ENCODE results near the genes NUTM2F, FBP2 and FBP1.

DNA sequence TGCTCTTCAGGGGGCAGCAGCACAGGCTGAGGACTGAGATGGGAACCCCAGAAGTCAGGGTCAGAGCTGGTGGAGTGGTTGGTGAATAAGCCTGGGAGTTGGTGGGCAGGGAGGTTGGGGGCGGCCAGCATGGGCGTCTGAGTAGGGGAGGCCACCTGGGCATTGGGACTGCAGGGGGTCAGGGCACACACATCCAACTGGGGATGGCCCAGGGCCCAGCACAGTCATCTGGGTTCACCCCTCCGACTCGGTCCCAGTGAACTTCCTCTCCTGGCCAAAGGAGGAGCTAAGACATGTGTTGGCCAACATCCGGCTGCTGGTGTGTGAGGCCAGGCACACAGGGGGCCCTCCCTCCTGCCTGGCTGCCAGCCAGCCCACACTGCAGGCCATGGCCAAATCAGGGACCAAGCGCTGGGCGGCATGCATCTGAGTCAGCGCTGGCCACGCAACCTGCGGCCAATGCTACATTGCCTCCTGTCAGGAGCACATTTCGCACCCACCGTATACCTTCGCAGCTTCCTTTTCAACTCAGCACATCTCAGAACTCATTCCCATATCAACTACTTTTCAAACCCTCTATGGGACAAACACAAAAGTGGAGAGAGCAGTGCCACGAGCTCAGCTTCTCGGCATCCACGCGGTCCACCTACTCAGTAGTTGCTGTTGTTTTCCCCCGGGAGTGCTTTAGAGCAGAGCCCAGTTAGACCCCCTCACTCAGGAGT, 14.1 kb downstream of the NINJ1 start:
- PRO-cap: no peak
- RAMPAGE, long total RNA, 2 experiments: no peak in any of the 2 experiments

GRCh38 chr9:93125852-93126796, 7.9 kb downstream of the NINJ1 start:
- PRO-cap: no peak
- RAMPAGE, long total RNA, 2 experiments: no peak in any of the 2 experiments

GRCh38 chr9:93127634-93127970, 6.4 kb downstream of the NINJ1 start:
- PRO-cap: no peak
- RAMPAGE, long total RNA, 2 experiments: no peak in any of the 2 experiments

DNA sequence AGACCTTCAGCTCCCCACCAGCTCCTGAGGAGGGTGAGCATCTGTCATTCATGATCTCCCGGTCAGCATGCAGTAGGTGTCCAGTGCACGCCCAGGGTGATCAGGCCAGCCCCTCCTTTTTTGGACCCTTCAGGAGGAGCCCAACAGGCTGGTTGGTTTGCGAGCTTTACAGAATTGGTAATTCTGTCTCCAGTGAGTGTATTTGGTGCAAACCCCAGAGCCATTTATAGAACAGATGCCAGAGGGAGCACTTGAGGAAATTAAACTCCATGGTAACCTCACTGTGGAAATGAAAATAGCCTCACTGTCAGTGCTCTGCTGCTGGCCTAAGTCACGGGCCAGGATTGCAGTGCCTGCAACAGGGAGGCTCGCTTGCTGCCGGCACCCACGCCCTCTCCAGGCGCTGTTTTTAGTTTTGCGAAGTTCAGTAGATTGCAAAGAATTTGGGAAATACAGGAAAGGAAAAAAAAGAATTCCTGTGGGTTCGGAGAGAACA, 23.5 kb downstream of the WNK2 start:
- PRO-cap: no peak
- RAMPAGE, long total RNA, 2 experiments: no peak in any of the 2 experiments

DNA sequence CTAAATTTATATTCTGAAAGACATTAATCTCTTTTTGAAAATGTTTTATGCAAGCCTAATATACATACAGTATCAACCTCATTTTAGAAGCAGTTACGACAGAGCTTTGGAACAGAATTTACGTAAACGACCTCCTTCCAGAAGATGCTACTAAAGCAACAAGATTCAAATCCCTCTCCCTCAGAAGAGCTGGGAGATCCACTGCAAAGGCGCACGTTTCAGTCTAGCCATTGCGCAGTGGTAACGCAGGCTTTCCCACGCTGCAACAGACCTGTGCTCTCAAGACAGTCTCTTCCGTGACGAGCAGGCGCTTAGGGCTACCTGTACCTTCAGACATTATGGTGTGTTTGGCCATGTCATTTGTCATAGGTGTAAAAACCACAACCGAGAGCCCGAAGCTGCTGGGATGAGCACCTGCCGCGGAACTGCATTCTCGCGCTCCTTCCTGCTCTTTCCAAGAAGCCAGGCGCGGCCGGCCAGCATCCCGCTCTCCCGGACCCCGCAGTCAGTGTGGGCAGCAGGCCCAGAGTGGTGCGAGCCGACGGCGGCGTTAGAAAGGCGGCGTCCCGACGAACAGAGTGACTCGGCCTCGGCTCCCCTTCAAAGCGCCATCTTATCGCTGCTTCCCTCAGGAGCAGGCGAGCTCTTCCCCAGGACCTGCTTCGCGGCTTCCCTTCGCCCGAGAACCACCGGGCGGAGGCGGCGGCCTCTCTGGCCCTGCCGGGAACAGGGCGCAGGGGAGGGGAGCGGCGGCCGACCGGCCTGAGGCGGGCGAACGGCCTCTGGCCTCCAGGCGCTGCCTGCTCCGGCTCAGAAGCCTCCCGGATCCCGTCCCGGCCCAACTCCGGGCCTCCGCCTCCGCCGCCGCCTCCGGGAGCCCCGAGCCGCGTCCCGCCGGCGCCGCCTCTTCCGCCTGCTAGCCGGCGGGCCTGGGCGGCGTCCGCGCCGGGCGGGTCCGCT, 531 bp upstream of the FAM120A start:
- PRO-cap: unidirectional peak, plus-strand start at position 183 of the sequence; bidirectional peak, plus-strand start outside the sequence, minus-strand start at position 854 of the sequence
- RAMPAGE, long total RNA, 2 experiments: start-site peak on the minus strand in 2 of 2 experiments, centred at position 829 of the sequence, 133 to 255 reads per replicate

- PRO-cap: no peak
- RAMPAGE, long total RNA, 2 experiments: no peak in any of the 2 experiments
Measured at GRCh38 chr9:93476692-93477282, 23.4 kb upstream of the FAM120AOS start.

GRCh38 chr9:93515867-93516282, 60.5 kb upstream of the PHF2 start:
- PRO-cap: no peak
- RAMPAGE, long total RNA, 2 experiments: no peak in any of the 2 experiments

DNA sequence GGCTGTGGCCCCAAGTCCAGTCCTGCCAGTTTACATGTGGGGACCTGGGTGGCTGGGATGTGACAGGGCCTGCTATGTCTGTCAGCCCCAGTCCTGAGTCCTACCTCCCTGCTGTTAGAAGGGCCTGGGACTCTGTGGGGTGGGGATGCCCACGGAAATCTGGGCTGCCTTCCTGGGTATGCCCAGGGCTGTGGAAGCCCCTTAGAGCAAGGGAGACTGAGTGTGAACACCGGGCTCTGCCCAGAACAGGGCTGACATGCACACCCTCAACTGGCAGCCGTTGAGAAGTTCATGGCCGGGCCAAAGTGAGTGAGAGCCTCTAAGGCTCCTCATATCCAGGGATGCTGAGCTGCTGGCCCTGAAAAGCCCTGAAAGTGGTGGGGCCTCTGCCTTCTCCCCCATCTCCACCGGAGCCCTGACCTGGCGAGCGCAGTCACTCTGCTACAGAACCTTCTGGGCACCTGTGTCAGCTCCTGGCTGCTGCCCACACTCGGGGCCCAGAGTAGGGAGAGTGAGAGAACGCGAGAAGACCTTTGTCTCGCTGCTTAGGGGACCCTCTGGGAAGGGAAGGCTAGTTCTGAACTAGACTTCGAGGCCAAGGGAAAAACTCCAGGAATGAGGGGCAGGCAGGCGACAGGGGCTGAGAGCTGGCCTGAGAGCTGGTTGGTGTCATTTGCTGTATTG, 1.9 kb downstream of the PHF2 start:
- PRO-cap: no peak
- RAMPAGE, long total RNA, 2 experiments: no peak in any of the 2 experiments

DNA sequence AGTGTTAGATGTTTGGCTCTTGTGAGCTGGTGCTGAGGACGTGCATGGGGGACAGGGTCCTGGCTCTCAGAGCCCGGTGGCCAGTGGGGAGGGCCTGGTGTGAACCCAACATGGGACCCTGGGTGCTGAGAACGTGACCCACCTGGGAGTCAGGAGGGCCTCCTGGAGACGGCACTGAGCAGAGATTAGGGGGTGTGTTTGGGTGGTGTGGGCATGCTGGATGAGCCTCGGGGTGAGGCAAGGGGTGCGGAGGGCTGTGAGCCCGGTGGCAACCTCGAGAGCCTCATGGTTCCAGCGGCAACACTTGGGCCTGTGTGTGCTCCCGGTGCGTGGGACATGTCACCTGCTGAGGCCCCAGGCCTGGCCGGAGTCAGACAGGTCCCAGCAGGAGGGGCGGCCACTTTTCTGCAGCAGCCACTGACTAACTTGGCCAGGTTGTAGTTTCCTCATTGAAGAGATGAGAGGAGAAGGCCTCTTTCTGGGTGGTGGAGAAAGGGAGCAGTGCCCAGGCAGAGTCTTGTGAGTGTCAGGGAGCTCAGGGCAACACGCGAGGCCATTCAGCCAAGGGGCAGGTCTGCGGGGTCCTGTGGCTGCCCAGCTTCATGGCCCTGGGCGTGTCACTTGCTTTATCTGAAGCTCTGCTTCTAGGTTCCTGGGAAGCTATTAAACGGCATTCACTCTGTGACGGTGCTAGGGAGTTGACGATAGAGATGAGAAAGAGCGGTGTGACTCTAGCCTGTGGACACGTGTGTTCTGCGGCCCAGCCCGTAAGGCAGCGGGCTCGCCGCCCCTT, 87.9 kb downstream of the PHF2 start:
- PRO-cap: no peak
- RAMPAGE, long total RNA, 2 experiments: no peak in any of the 2 experiments

GRCh38 chr9:94030211-94031349, 53.7 kb upstream of the PTPDC1 start:
- PRO-cap: bidirectional peak, plus-strand start at chr9:94030813, minus-strand start at chr9:94030695
- RAMPAGE, long total RNA, 2 experiments: no peak in any of the 2 experiments

DNA sequence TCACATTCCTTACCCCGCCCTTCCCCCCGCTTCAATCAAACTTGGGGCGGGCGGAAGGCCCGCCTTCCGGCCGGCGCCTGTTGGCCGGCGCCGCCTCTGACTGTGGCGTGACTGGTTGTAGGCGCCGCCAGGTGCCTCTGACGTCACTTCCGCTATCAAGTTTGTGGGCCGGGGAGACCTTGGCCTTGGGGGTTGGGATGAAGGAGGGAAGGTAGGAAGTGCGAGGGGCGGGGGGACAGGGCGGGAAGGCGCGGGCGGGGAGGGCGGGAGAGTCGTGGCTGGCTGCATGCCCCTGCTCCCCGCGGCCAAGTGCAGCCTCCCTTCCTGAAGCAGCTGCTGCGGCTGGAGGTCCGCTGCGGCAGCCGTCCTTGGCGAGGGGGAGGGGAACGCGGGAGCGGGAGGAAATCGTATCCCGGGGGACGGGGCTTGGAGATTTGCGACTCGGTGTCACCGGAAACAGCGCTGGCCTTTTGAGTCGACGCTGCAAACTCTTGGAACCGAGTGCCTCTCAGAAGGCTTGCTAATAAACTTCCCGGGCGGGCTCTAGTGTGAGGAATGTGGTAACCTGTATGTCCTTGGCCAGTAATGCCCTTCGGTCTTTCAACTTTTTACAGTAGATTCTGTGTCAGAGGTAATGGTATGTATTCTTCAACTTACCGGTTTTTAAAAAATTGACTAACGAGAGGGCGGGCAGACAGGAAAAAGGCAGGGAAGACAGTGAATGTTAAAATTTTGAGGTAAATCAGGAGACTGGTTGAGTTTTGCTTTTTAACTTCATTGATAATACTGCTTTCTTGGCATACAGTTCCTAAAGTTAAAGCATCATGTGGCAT, 82.7 kb downstream of the PTPDC1 start:
- PRO-cap: bidirectional peak, plus-strand start at position 164 of the sequence, minus-strand start outside the sequence; bidirectional peak, plus-strand start at position 473 of the sequence, minus-strand start at position 493 of the sequence
- RAMPAGE, long total RNA, 2 experiments: no peak in any of the 2 experiments

GRCh38 chr9:94167532-94168420, 83.5 kb downstream of the PTPDC1 start:
- PRO-cap: no peak
- RAMPAGE, long total RNA, 2 experiments: no peak in any of the 2 experiments

- PRO-cap: no peak
- RAMPAGE, long total RNA, 2 experiments: no peak in any of the 2 experiments
Measured at GRCh38 chr9:94176895-94177407, 82.1 kb upstream of the ZNF169 start.

- PRO-cap: no peak
- RAMPAGE, long total RNA, 2 experiments: no peak in any of the 2 experiments
Measured at GRCh38 chr9:94328495-94329046, at the start of gene NUTM2F. NUTM2F (minus strand) TSS chr9:94328644.

- PRO-cap: no peak
- RAMPAGE, long total RNA, 2 experiments: no peak in any of the 2 experiments
Measured at GRCh38 chr9:94593524-94594251, at the start of gene FBP2. FBP2 (minus strand) TSS chr9:94593824.

DNA sequence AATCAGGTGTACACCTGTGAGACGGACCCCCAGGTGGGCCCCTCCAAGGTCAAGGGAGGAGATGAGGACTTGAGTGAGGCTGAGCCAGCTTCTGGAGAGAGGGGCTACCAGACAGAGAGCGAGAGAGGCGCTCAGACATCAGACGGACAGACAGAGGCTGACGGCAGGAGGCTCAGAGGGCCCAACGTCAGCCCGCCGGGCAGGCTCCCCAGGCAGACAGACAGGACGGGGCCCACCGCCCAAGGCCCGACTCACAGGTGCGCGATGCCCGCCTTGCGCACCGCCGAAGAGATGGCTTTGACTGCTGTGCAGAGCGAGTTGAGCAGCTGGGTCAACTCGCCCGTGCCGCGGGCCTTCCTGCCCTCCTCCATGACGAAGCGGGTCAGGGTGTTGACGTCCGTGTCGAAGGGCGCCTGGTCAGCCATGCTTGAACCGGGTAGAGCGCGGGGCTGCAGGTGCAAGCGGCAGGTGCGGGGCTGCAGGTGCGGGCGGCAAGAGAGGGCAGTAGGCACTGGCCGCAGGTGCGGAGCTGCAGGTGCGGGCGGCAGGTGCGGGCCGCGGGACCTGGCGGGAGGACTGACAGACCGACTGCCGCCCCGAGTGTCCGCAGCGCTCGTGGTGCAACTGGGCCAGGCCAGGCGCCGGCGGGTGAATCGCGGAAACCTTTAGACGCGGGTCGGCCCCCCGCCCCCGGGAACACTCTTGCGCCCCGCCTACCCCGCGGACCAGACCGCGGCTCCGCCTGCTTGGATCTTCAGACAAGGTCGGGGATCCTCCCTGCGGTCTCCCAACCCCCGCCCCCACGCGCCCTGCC, at the start of gene FBP1:
TSS of gene FBP1 (minus strand) at position 633 of the 814 bp plus-strand sequence.
- PRO-cap: bidirectional peak, plus-strand start at position 757 of the sequence, minus-strand start at position 626 of the sequence
- RAMPAGE, long total RNA, 2 experiments: no peak in any of the 2 experiments

- PRO-cap: no peak
- RAMPAGE, long total RNA, 2 experiments: no peak in any of the 2 experiments
Measured at GRCh38 chr9:94643275-94643563, 3.9 kb upstream of the FBP1 start.

DNA sequence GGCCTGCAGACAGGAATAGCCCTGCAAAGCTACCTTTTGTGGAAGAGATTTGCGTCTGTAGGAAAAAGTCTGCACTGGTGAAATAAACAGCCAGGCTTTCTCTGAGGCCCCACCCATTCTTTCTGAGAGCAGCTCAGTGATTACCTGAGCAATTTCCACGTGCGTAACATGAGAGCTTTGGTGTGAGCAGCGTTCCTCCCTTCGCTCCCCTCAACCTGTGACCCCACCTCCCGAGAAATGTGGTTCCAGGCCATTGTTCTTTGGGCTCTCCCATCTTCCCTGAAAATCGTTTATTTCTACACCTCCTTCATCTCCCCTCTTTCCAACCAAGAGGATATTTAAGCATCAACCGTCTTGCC, 23.8 kb upstream of the FBP1 start:
- PRO-cap: no peak
- RAMPAGE, long total RNA, 2 experiments: no peak in any of the 2 experiments

DNA sequence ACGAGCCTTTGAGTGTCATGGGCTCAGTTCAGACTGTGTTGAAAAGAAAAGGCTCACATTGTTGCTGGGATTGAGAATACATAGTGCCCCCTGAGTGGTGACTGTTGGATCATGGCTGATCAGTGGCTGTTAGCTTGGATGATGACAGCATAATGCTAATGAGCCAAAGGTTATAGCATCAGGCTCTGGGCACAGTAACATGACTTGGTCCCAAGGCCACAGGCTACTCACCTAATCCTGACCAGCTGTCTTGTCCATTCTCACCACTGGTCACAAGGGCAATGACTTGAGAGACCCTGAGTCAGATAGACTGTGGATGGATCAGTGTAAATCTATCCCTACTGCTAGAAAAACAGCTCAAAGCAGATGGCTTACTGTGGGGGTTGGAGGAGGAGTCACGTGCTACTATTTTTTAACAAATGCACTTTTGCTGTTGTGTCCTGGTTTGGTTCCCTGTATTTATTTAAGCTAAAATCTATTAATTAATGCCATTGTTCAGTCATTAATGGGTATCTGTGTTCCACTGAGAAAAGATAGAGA, 74.8 kb downstream of the AOPEP start:
- PRO-cap: no peak
- RAMPAGE, long total RNA, 2 experiments: no peak in any of the 2 experiments

DNA sequence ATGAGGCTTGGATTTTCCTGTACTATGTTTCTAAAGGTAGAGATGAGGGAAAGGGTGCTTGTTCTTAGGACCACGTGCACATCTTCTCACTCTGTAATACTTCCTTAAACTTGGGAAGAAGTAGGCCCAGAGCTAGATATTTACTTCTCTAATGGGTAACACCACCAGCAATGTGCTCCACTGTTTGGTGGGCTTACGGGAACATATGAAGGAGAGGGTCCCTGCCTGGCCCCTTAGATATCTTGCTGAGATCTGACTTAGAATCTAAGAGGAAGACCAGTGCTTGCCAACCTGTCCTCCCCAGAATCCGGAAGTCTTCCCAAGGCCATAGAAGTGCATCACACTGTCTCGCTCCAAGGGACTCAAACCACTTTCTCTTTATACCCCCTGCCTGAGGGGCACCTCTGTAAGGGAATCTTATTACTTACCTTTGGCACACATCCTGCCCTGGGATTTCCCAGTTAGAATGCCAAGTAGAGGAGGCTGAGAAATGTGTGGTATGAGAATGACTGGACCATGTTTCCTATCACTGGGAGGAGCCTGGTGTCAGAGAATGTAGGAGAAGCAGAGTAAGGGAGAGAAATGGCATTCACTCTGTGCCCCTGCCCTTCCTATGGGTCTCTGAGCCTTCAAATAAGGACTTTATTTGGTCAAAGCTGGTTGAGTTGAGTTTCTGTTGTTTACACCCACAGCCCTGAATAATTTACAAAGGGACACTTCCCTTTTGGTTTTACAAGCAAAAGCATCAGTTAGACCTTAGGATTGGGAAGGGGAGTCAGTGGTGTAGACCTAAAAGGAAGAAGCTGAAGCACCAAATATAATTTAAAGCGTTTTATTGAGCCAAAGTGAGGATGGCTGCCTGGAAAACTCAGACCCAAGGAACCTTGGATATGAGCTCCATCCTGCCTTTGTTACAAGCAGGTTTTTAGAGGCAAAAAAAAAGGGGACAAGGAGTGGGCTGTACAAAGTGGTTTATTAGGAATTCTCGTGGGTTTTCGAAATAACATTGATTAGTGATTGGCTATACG, 85.9 kb downstream of the AOPEP start:
- PRO-cap: no peak
- RAMPAGE, long total RNA, 2 experiments: no peak in any of the 2 experiments

Data from lower leg skin (tissue), 2 donors.